T-cell (primary cell): ENCODE data around the genes PI16 and FGD2.

DNA sequence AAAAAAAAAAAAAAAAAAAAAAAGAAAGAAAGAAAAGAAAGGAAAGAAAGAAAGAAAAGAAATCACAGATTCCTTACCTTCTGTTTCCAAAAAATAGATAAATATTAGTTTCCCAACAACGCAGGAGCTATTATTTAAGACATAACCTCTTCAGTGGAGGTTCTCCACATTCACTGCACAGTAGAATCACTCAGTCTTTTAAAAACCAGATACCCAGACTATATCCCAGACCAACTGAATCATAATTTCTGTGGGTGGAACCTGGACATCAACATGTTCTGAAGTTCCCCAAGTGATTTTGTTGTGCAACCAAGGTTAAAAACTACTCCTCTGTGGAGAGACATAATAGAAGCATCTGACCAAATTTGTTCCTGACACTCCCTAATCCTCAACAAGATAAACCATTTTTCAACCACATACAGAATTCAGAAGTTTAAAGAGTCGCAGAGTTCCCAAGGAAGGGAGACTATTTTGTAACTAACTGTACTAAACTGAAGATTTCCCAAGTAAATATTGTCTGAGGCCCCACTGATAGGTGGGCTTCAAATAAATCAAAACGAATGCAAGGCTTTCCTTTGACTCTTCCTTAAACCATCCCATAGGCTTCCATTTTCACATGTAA is 42.3 kb downstream of the STK38 start:
- PRO-cap, 7 experiments: no peak in any of the 7 experiments

GRCh38 chr6:36516514-36517040 is 30.7 kb downstream of the STK38 start:
- PRO-cap, 7 experiments: no peak in any of the 7 experiments

DNA sequence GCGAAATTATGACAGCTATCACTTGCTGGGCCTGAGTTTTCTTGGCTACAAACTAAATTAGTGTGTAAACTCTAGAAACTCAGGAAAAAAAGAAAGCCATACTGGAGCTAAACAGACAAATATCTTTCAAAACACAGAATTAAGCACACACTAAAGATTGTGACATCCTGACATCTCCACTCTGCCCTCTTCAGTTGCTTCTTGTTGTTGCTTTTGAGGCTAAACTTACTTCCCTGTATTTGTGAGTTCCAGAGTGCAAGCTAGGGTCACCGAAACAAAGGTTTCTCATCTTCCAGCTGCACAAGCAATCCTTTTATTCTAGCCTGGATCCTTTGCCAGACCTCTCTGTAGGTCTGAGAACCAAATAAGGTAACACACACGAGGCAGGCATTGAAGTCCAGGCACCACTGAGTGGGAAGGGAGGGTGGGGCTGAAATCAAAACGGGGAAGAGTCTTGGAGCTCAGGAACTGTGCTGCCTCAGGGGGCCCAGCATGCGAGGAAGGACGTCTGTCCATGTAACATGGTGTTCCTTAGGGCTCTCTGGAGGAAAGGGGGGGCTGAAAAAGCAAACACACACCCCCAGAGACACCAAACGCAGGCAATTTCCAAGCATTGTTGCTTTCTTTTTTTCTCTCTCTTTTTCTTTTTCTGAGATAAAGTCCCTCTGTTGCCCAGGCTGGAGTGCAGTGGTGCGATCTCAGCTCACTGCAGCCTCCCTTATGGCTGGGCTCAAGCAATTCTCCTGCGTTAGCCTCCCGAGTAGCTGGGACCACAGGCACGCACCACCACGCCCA is 14.3 kb upstream of the SRSF3 start:
- PRO-cap, 7 experiments: no peak in any of the 7 experiments

GRCh38 chr6:36591756-36592771 is 2.1 kb upstream of the SRSF3 start:
- PRO-cap, 7 experiments: no peak in any of the 7 experiments

- PRO-cap, 7 experiments: no peak in any of the 7 experiments
These were observed 4.3 kb downstream of the SRSF3 start for GRCh38 chr6:36598340-36599063.

GRCh38 chr6:36616742-36617723 is 22.9 kb downstream of the SRSF3 start:
- PRO-cap, 7 experiments: peak in 1 of 7 experiments; most common plus-strand start chr6:36617487 (in 1)

DNA sequence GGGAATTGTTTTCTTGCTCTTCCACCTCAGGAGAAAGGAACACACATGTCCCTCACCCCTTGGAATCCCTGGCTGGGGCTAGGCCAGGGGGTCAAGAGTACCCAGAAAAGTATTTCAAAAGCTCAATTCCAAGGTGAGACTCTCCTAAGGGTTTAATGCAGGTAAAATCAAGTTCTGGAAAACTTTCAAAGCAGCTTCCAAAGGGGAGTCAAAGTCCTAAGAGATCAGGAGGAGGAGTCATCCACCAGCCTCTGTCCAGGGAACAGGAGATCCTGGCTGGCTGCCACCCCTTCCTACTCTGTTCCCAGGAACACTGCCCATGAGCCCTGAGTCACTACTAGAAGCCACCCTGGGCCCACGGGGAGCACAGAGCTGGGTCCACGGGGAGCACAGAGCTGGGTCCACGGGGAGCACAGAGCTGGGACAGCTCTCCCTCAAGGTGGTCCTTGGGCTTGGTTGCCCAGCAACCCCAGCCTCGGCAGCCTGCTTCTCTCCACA is 35.5 kb upstream of the CDKN1A start:
- PRO-cap, 7 experiments: no peak in any of the 7 experiments

GRCh38 chr6:36679653-36679924 is 1.1 kb downstream of the CDKN1A start:
- PRO-cap, 7 experiments: no peak in any of the 7 experiments

DNA sequence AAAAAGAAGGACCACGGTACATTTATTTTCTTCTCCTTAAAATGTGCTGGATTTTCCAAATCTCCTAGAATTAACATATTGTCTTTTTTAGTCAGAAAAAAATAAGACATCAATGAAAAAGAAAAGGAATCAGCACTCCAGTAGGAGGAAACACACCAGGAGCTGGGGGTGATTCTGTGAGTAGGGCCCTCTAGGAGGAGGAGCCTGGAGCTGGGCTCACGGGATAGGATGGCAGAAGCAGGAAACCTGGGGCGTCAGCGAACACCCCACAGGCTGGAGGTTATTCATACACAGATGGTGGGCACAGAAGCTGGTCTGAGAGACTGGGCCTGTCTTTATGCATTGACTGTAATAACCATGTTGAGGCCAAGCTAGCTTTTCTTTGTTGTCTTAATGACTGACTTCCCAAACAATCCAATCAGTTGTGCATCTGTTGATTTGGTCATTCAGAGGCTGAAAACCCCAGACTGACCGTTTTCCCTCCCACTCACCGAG is 53.2 kb downstream of the CPNE5 start:
- PRO-cap, 7 experiments: no peak in any of the 7 experiments

DNA sequence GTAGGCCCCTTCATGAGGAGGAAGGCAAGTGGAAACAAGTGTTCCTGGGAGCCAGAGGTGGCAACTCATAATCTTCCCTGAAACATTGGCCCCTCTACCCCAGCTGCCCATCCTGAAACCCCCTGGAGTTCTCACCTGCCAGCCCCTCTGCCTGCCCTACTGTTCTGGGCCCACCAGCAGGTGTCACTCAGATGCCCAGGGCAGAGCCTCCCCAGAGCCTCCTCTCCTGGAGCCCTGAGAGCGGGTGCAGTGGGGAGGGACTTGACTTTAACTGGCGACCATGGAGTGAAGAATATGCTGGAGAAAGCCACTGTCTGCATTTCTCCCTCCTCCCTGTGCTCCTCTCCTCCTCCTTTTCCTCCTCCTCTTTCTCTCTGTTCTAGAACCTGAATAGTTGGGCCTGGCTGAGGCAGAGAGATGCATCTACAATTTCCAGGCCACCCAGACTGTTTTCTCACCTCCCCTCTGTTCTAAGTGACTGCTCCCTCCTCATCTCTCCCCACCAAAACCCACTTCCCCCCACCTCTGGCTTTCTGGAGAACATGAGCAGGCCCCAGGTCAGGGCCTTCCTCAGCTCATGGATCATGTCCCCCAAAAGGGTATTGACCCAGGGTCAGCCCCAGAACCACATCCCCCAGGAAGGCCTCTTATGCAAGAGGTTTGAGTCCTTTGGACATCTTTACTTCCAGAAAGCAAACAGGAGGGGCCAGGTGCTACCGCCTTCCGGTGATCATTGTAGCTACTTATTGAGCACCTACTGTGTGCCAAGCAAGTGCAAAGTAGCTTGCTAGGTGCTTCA is 2.7 kb downstream of the CPNE5 start:
- PRO-cap, 7 experiments: no peak in any of the 7 experiments

DNA sequence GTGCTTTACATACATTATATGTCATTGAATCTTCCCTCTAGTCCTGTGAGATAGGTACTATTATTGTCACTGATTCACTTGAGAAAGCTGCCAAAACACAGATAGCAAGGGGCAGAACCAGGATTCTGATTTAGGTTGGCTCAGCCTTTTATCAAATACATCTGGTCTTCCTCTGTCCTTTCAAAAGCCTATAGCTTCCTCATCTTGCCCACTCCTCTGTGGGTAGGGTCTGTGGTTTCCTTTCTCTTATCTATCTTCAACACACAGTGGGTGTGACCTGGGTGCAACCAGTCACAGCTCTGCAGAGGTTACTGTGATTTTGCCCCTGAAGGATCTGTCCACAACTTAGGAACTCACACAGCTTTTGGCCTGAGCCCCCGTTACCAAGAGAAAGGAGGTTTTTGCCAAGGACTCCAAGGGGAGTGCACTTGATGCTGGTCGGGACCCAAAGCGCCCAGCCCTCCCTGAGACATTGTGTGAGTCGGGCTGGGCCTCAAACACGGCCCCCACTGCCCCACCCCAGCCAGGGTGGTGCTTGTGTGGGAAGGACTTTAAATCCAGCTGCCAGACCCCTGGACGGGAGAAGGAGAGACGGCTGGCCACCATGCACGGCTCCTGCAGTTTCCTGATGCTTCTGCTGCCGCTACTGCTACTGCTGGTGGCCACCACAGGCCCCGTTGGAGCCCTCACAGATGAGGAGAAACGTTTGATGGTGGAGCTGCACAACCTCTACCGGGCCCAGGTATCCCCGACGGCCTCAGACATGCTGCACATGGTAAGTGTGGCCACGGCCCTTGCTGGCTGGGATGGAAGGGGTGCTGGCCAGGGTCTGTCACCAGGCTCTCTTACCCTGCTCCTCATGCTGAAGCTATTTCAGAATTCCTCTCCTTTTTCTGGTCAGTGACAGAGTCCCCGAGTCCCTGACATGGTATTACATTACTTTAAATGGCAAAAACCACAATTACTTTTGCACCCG is at the start of gene PI16:
Gene PI16, plus strand, starts transcription at position 582 of the 976 bp plus-strand sequence.
- PRO-cap, 7 experiments: no peak in any of the 7 experiments

DNA sequence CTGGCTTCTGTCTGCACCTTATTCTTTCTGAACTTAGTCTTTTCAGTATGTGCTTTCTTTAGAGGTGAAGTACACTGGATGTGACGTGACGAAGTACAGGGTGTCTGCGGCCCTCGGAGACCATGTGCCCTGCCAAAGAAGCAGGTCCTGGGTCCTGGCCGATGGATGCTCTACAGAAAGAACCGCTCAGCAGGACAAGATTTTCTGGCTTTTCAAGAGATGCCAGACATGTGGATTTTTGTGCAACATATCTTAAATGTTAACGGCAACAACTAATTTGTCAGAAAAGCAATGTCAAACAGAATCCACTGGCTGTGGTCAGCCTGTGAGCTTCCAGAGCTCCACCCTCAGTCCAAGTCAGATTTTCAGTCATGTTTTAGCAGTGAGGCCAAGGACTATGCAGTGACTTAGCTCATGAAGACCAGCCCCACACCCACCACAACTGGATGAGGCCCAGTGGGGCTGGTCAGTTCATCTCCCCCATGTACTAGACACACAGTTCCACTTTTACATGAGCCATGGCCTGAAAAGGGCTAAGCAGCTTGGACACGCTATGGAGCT is 11.0 kb downstream of the MTCH1 start:
- PRO-cap, 7 experiments: no peak in any of the 7 experiments

DNA sequence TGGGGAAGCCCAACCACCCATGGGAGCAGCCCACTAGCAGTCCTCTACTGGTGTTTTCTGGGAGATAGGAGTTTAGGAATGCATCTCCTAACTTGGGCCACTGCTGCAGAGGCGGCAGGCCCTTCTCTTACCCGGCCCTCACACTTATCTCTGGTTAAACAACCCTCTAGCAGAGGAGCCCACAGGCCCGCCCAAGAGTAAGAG is 10.2 kb downstream of the MTCH1 start:
- PRO-cap, 7 experiments: no peak in any of the 7 experiments

DNA sequence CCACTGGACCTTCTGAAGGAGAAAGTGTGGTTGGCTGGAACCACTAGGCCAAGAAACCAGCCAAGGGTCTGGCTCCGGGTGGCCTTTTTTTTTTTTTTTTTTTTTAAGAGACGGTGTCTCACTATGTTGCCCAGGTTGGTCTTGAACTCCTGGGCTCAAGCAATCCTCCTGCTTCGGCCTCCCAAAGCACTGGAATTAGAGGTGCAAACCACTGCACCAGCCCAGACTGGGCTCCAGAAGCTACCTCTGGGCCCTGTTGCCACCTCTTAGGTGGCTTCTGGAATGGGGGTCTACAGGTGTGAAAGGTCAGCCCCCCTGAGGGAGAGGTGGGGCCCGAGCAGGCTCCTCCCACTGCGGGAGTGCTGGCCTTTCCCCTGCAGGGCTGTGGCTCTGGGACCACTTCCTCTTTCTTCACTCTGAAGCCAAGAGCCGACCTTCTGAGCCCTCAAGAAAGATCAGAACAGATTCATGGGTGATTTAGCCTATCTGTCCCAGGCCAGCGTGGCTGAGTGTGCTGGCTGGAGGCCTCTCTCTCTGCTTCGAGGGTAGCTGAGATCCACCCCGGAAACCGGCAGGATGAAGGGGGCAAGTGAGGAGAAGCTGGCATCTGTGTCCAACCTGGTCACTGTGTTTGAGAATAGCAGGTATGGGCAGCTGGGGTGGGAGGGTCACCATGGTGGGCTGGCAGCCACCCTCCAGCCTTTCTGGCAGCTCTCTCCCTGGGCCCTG is at the start of gene FGD2:
Gene FGD2, plus strand, starts transcription at position 414 of the 729 bp plus-strand sequence.
- PRO-cap, 7 experiments: no peak in any of the 7 experiments

GRCh38 chr6:37008609-37009118 is 3.2 kb downstream of the FGD2 start:
- PRO-cap, 7 experiments: no peak in any of the 7 experiments

GRCh38 chr6:37020518-37020918 is 15.1 kb downstream of the FGD2 start:
- PRO-cap, 7 experiments: no peak in any of the 7 experiments

GRCh38 chr6:37048542-37049299 is 43.3 kb downstream of the FGD2 start:
- PRO-cap, 7 experiments: peak in 7 of 7 experiments; most common plus-strand start chr6:37048992 (in 7); most common minus-strand start chr6:37048893 (in 4)

- PRO-cap, 7 experiments: no peak in any of the 7 experiments
These were observed 52.5 kb downstream of the FGD2 start for GRCh38 chr6:37058040-37058360.

DNA sequence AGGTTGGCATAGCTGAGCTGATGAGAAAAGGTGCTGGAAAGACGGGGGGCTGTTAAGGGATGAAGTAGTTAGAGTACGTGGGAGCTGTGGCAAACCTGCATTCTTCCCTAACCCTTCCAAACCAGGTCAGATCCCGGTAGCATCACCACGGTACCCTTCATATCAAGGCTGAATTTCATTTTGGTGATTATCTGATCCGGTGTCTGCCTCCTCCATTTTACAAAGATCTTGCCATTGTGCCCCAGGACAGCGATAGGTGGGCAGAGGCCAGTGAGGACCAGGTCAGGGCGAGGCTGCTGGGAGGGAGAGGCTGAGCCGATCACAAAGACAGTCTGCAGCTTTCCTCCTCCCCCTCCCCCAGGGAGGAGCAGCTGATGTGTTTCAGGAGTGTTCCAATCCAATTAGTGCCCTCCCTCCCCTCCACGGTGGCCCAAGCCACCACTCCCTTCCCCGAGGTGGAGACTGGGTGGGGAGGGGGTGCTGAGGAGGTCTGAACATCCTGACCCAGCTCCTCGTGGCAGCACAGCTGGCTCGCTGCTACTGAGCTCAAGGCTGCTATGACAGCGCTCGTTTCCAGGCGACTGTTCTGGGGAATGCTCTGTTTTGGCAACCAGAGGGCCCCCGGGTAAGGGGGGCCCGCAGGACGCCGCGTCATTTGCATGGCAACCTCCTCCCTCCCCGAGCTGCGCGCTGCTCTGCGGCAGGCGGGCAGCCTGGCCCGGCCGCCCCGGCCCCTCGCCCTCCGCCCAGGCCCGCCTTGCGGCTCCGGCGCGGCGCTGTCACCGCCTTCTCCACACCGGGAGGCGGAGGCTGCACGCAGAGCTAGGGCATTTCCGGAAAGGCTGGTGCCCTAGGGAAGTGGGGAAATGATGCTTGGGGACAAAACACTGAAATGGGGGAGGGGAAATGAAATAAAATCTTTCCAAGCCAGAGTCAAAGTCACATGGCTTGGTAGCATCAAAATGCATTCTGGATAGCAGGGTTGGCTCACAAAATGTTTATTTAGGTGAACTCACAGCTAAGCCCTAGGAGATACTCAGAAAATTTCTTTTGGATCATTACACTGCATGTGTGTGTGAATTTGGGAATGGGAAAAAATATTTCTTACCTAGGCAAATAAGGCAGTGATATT is 67.5 kb upstream of the PIM1 start:
- PRO-cap, 7 experiments: peak in 7 of 7 experiments; most common plus-strand start position 655 of the sequence (in 5); most common minus-strand start position 528 of the sequence (in 6)

- PRO-cap, 7 experiments: no peak in any of the 7 experiments
These were observed 66.5 kb upstream of the PIM1 start for GRCh38 chr6:37103182-37104058.